Fibroblast of villous mesenchyme (primary cell): Measurements from ENCODE around the gene BUB3.

DNA sequence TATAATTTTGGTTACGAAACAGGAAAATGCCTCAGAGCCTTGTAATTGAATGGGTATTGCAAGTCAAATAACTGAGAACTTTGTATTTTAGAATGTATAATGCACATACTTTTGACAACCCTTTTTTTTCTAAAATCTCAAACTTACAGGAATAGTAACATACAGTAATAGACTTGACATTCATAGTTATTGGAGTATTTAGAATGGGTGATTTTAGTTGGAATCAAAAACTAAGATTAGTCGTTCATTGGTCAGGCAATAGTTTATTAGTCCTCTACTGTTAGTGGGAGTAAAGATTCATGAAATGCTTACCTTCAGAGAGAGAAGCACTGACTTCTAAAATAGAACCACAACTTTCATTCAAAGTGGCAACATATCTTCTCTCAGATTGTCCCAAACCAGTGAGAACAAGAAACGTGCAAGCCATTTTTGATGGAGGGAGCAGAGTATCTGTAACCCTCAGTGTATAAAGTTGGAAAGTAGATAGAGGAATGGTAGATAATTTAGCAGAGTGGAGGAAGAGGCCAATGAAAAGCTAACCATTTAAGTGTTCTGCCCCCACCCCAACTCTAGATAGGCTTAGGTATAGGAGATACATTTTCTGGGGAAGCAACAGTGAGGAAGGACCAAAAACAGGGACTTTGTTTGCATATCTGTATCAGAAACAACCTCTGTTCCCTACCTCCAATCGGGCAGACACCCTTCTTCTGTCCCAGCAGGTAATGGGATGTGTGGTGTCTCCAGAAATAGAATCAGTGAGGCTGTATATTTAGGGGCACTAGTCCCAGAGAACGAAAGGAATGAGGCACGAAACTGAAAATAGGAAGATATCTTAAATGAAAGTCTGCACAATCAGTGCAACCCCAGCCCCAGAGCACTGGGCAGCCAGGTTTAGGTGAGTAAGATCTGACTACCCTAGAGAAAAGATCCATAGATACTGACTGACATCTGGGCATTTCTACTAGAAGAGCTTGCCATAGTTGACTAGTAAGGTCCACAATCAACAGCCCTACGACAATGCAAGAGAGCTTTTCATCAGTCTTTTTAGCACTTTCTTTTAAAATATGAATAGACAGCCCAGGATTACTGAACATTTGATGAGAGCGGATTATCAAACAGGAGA is 27.9 kb downstream of the PLEKHA1 start:
- CAGE, long polyA plus RNA = no peak

- CAGE, long polyA plus RNA = no peak
These were observed 5.8 kb upstream of the ARMS2 start for GRCh38 chr10:122448542-122449153.

DNA sequence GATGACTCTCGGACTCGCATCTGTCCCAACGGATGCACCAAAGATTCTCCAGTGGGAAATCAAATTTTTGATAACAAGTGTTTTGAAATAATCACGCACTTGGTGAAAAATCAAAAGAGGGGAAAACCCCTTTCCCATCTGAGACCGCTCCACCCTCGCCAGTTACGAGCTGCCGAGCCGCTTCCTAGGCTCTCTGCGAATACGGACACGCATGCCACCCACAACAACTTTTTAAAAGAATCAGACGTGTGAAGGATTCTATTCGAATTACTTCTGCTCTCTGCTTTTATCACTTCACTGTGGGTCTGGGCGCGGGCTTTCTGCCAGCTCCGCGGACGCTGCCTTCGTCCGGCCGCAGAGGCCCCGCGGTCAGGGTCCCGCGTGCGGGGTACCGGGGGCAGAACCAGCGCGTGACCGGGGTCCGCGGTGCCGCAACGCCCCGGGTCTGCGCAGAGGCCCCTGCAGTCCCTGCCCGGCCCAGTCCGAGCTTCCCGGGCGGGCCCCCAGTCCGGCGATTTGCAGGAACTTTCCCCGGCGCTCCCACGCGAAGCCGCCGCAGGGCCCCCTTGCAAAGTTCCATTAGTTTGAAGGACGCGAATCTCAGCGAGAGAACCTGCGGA is 565 bp upstream of the HTRA1 start:
- CAGE, long polyA plus RNA = no peak

- CAGE, long polyA plus RNA = no peak
These were observed 1.1 kb downstream of the HTRA1 start for GRCh38 chr10:122462265-122462941.

DNA sequence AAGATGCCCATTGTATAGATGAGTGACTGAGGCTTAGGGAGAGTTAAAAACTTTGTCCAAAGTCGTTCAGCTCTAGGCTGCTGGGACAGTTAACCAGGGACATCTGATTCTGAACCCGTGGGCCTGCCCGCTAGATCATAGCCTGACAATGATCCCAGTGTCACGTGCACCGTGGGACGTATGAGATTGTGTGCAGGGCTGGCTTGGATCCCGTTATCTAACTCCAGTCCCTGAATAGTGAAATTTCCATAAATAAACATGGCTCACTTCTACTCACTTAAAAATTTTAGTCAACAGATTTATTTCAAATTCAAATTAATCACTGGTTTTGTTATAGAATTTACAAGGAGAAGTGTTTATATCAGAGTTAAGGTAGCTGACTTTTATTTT is 2.2 kb downstream of the SPADH start:
- CAGE, long polyA plus RNA = no peak

GRCh38 chr10:122993654-122994612 is 13.7 kb downstream of the PSTK start:
- CAGE, long polyA plus RNA = no peak

DNA sequence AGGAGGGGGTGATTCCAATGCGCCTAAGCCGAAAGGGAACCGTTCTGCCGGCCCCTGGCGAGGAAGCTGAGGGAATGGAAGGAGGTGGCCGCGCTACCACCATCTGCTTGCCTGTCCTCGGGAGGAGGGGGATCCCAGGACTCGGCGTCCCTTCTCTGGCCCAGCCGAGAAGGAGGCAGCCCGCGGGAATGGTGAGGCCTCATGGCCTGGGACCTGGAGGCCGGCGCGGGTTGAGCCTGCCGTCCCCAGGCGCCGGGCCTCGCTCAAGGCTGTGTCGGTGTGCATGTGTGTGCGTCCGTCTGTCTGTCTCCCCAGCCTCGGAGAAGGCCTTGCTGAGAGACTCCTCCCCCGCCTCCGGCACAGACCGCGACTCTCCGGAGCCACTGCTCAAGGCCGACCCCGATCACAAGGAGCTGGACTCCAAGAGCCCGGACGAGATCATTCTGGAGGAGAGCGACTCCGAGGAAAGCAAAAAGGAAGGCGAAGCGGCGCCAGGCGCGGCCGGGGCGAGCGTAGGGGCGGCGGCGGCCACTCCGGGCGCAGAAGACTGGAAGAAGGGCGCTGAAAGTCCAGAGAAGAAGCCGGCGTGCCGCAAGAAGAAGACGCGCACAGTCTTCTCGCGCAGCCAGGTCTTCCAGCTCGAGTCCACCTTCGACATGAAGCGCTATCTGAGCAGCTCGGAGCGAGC is 1.1 kb downstream of the HMX3 start:
- CAGE, long polyA plus RNA = no peak

DNA sequence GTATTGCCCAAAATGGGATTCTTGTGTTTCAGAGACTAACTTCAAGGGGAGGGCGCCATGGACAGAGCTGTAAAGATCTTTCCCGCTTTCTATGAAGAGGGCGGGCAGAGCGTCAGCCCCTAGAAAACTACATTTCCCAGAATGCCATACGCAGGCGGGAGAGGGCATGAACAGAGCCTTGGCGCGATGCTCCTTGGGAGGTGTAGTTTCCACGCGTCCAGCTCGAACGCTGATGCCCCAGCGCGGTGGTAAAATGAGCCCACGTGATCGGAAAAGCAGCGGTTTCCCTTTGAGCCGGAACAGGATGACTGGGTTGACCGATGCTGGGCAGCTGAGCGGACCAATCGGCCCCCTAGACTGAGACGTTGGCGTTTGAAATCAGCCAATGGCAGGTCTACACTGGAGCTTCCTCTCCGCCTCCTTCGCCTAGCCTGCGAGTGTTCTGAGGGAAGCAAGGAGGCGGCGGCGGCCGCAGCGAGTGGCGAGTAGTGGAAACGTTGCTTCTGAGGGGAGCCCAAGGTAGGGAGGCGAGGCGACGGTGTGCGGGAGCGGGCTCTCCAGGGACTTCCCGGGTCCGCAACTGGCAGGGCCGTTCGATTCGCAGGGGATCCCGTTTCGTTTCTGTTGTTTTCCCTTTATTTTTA is at the start of gene BUB3:
Gene BUB3, plus strand, starts transcription at position 436 of the 644 bp plus-strand sequence.
- CAGE, long polyA plus RNA = start-site peak on the plus strand centred at position 439 of the sequence, 42 bp wide, 751 and 636 reads in 2 replicates

DNA sequence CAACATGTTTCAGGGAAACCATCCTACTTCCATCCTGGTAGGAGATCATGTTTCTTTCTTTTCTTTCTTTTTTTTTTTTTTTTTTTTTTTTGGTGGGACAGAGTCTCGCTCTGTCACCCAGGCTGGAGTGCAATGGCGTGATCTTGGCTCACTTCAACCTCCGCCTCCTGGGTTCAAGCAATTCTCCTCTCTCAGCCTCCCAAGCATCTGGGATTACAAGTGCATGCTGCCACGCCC is 15.9 kb downstream of the CPXM2 start:
- CAGE, long polyA plus RNA = no peak

DNA sequence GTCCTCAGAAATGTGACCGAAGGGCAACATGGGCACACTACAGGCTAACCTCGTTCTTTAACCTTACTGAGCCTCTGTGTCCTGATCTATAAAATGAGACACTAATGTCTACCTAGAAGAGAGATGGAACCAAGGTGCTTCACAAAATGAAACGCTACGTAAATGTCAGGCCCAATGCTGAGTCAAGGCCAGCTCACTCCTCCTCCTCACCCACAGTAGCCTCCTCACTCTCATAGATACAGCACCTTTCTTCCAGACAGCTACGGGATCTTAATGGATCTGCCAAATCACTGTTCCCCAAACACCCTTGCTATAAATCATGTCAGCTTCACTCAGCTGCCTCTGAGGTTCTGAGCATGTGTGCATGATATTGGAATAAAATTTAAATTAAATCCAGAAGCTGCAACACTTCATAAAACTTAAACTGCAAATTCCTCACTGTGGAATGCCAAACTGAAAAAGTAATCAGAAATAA is 14.6 kb upstream of the CPXM2 start:
- CAGE, long polyA plus RNA = no peak

DNA sequence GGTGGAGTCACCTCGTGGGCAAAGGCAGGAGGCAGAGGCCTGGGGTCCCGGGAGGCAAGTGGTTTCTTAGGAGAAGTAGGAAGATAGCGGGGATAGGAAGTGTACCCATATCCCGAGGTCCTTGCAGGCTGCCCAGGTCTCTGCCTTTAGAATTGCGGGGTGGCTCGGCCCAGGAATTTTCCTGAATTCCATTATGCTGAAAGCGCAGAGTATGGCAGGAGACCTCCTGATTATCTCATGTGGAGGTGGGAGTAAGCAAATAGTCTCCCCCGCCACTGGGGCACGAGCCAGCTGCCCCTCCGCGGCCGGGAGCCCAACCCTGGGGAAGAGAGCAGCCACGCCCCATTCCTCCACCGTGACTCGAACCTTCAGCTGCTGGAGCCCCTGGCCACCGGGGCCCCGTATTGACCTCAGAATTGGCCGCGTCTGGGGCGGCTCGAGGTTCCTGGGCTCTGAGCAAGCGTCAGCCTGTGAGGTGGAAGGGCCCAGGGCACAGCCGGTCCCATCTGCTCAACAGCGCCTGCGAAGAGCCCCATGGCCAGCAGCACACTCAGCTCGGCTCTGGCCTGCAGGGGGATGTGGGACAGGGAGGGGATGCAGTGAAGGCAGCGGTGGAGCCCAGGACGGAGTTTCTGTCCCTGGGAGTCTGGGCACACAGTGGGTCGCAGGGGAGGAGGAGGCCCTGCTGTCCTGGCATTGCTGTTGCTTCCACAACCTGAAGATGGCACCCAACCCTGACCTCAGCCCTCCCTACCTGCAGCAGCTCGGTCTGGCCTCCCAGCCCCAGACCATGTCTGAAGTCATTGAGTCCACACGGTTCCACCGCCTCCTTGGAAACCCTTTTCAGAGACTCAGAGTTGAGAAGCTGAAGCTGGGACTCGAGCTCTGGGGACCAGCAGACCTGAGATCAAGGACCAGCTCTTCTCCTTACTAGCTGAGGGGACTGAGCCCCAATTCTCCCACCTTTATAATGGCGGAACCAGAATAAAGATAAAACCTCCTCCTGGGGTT is 97.8 kb downstream of the CHST15 start:
- CAGE, long polyA plus RNA = no peak

DNA sequence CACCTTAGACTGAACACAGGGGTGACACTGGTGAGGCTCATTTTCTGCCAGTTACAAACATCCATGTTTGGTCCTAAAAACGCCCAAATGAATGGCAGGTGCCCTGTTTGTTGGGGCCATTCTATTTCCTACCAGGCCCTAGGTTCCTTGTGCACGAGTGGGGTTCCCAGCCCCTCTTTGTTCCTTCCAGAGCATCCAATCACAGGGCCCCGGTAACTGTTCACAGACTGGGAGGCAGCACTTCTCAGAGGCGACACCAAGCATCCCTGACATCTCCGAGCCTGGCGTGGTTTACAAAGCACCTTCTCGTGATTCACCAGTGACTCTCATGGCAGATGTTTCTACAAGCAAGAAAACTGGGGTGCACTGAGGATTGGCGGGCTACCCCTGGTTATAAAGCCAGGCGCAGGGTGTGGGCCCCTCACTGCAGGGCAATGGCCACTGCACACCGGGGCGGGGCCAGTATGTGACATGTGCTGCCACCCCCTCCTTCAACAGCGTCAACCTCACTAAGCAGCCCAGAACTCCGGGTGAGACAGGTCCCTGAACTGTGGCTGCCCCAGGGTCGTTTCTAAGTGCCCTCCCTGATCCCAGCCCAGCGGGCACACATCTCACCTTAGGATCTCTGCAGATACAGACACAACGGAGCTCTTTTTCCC is 64.0 kb downstream of the CHST15 start:
- CAGE, long polyA plus RNA = no peak

- CAGE, long polyA plus RNA = no peak
These were observed 21.4 kb downstream of the CHST15 start for GRCh38 chr10:124071829-124072642.

DNA sequence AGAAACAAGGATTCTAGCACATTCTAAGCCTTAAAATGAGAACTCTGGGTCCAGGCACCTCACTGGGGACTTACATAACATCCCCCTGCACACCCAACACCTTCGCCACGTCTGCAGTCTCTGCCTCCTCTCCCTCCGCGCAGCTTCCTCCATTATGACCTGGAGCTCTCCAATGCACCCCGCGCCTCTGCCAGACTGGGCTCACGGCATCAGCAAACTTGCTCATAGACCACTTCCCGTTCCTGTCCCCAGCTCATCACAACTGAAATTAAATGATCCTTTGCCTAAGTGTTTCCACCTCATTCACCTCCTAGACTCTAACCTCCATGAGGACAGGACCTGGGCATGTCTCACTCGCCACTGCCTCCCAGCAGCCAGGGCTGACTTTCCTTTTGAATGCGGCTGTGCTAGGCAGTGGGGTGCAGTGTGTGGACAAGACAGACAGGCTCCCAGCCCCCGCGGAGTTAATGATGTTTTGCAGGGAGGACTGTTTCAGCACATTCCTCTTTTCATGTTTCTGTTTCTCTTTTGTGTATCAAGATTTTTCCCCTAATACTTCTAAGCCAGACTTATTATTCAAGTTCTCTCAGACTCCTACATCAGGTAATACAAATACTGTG is 18.8 kb downstream of the CHST15 start:
- CAGE, long polyA plus RNA = no peak

GRCh38 chr10:124086280-124086836 is 7.0 kb downstream of the CHST15 start:
- CAGE, long polyA plus RNA = no peak

DNA sequence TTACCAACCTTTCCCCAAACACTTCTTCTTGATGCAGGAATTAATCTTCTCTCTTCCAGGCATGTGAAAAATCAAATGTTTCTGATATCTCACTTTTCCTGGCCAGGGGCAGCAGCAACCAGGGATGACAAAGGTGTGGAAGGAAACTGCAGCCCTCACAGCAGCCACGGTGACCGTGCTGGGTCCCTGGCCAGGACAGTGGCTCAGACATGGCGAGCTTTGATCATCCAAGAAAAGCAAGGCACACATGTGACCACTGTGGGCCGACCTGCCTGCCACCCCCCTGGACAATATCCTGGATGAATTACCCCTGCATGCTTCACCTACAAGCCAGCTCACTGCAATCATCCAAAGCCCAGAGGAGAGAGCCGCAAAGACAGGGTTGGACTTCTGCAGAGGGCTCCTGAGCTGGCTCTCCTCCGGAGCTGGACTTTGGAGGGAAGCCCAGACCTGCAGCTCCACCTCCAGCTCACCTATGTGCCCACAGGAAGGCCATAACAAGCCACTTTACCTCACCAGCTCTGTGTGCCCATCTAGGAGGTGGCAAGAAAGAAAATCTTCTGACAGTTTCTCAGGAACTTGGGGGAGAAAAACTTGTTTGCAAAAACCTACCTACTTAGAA is 2.7 kb downstream of the CHST15 start:
- CAGE, long polyA plus RNA = no peak

- CAGE, long polyA plus RNA = no peak
These were observed 44.9 kb upstream of the CHST15 start for GRCh38 chr10:124138408-124138681.

- CAGE, long polyA plus RNA = no peak
These were observed 62.4 kb upstream of the CHST15 start for GRCh38 chr10:124155666-124156339.

DNA sequence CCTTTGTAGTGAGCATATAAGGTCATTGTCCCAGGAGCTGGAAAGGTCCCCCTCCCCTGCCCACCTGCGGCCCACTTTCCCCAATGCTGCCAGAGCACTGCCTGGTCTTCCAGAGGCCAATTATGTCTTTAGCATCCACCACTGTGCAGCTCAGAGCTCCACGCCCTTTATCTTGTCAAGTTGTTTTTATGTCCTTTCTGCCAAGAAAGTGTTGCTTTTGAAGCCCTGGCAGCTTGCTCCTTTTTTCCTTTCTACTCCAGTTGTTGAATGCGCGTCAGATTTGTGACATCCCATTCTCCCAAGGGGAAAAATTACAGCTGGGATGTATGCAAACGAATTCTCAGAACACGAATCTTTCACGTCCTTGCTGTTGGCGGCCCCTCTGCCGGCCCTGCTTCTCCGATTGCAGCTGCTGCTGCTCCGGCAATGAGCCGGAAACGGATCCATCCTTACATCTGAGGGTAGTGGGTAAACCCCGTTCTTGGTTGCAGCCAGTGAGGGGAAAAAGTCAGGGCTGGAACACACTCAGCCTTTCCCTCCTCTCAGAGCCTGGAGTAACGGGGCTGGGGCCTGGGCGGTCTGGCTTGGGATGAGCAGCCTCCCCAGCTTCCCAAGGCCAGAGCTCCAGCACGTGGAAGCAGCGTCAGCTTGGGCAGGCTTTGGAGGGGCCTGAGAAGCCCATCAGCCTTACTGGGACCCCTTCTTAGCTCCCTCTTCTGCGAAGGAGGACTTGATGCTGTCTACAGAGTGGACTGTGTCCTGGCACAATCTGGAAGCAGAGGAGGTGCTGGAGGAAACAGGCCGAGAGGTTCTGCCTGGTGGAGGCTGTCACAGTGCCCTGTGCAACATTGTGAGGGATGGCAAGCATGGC is 78.9 kb upstream of the CHST15 start:
- CAGE, long polyA plus RNA = no peak

DNA sequence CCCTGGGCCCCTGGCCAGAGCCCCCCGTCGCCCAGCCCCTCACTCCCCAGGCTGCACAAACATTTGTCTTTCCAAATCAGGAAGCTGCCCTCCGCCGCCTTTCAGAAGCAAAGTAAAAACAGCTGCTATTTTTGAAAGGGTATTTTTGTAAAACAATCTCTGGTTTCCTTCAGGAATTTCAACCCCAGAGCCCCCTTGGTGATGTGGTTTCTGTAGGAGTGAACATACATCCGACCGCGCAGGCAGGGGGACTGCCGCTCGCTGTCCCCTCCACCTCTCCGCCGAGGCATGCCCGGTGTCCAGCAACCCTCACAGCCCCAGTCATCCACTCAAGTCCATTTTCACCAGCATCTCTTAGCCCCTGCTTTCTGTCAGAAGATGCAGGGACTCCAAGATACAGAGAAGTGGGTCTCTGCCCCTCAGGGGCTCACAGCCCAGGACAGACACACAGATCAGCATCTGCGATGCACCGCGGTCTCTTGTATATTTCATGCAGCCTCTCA is 128.6 kb upstream of the CHST15 start:
- CAGE, long polyA plus RNA = no peak